ENCODE measurements around the gene PPIAL4G.

DNA sequence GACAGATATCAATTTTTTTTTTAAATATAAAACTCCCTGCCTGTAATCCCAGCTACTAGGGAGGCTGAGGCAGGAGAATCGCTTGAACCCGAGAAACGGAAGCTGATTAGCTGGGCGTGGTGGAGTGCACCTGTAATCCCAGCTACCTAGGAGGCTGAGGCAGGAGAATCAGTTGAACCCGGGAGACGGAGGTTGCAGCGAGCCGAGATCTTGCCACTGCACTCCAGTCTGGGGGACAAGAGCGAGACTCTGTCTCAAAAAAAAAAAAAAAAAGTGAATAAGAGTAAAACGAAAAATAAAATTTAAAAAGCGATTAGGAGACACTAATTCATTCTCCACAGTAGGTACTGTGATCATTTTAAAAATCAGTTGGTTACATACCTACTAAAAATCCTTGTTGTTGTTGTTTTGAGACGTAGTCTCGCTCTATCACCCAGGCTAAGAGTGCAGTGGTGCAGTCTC lies 734 bp upstream of the RBM8A start:
- RRBS: no CpG with 5 or more reads among the region's 13 CpGs

DNA sequence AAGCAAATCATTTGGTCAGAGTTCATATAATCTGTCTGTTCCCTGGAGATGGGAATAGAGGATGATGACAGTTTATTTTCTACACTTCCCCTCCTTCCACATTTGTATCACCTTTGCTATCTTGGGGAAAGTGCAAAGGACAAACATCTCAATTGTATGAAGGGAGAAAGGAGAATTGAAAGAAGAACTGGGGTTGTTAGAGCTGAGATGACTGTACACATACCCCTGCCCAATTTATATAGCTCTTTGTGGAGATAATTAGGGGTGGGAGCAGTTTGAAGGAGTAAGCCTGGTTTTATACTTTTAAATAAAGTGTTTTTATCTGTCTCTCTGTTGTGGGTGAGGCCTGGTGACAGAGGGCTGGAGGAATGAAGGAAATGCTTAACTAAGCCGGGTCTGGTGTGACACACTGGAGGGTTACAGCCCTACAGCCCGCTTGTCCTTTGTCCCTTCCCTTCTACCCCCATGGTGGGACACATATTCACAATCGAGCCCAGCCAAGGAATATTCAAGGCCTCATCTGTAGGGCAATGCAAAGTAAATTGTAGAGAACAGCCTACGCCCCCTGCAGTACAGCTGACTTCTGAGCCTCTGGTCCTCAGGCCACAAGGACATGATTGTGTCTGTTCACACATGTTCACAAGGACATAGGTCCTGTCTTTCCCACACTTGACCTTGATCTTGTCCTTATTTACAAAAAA lies 14.2 kb downstream of the POLR3GL start:
- RRBS: no CpG with 5 or more reads among the region's 4 CpGs

GRCh38 chr1:145984450-145984976 lies 11.9 kb downstream of the TXNIP start:
- RRBS: no CpG with 5 or more reads among the region's 6 CpGs

- RRBS: no CpG with 5 or more reads among the region's 5 CpGs
Measured at GRCh38 chr1:145995562-145995947, 824 bp downstream of the TXNIP start.

DNA sequence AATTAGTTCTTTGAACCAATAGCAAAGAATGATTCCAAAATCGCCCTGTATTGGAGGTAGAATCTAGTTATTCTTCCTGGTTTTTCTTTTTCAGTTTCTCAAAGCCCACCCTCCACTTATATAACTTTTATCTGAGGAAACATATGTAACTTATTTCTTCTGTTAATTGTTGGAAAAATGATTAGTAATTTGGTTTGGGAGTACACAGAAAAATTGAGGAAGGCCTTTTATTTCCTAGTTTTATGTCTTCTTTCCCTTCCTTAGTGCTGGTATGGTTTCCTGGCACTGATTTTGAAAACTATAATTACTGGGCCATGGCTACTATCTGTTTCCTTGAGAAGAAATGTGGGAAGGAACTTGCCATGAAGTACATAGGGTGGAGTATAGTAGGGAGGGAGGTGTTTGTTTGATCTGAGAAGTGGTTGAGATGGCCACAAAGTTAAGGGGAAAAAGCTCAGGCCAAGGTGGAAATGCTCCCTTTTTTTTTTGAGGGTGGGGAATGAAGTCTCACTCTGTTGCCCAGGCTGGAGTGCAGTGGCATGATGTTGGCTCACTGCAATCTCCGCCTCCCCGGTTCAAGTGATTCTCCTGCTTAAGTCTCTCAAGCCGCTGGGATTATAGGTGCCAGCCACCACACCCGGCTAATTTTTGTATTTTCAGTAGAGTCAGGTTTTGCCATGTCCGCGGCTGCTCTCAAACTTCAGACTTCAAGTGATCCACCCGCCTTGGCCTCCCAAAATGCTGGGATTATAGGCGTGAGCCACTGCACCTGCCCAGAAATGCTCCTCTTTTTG lies 11.4 kb downstream of the HJV start:
- RRBS: no CpG with 5 or more reads among the region's 9 CpGs

GRCh38 chr1:146987607-146988251 lies 49.6 kb downstream of the NBPF12 start:
- RRBS: no CpG with 5 or more reads among the region's 5 CpGs

GRCh38 chr1:147084347-147085183 lies 87.7 kb downstream of the PRKAB2 start:
- RRBS: no CpG with 5 or more reads among the region's 51 CpGs

DNA sequence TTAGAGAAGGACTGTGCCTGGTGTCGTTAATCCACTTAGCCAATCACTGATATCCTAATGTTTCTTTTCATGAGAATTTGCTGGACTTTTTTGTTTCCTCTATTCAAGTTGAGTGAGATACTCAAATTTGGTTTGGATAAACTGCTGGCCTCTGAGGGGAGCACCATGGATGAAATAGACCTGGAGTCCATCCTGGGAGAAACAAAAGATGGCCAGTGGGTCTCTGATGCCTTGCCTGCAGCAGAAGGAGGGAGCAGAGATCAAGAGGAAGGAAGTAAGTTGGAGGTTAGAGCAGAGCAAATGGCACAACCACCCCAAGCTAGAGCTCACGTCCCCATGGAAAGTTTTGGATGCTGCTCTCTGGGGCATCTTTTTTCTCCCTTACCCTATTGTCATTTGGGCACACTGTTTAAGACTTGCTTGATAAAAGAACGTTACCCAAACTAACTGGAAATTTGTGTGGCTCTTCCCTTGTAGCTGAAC lies 37.5 kb downstream of the CHD1L start:
- RRBS: no CpG with 5 or more reads among the region's 3 CpGs

- RRBS: no CpG with 5 or more reads among the region's 3 CpGs
Measured at GRCh38 chr1:147509988-147510413, 31.3 kb upstream of the BCL9 start.

GRCh38 chr1:147758784-147759346 lies 1.5 kb downstream of the GJA5 start:
- RRBS: no CpG with 5 or more reads among the region's 19 CpGs

DNA sequence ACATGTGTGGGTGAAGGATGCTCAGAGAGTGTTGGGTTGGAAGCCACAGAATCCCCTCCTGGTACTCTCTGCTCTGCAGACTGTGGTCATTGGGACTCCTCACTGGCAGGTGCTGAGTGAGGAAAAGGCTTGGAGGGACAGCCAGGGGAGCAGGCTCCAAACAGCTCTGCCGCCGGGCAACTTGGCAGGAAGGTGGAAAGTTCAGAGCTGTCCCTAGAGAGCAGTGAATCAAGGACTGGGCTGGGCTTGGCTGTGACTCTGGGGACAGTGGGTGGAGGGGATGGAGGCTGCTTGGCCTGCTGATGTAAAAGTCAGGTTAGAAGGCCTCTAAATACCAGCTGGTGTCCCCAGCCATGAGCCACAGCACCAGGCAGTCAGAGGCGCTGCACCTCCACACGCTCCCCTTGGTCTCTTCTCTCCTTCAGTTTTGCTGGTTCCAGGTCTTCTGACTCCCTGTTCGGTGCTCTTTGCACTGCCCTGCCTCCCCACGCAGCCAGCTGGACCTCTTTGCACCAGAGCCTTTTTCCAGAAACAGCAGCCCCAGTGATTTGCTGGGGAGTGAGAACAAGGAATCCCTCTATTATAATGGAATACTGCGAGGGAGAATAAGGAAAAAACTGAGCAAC lies 11.4 kb upstream of the GJA5 start:
- RRBS: no CpG with 5 or more reads among the region's 7 CpGs

GRCh38 chr1:148125707-148126137 lies 26.4 kb downstream of the NBPF11 start:
- RRBS: no CpG with 5 or more reads among the region's 5 CpGs

- RRBS: 5% methylated on average over 3 of the region's 68 CpGs
Measured at GRCh38 chr1:148245921-148247020, 94.2 kb upstream of the NBPF11 start.

DNA sequence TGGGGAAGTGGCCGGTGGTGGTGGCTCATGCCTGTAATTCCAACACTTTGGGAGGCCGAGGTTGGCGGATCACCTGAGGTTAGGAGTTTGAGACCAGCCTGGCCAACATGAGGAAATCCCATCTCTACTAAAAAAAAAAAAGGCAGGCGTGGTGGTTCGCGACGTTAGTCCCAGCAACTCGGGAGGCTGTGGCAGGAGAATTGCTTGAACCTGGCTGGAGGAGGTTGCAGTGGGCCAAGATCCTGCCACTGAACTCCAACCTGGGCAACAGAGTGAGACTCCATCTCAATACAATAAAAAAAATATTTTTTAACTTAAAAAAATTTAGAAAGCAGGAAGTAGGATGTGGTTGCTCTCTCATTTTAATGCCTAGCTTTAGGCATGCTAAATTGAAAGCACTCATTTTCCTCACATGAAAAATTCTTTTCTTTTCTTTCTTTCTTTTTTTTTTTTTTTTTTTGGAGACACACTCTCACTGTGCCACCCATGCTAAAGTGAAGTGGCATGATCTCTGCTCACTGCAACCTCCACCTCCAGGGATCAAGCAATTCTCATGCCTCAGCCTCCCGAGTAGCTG lies 109.6 kb downstream of the PPIAL4G start:
- RRBS: no CpG with 5 or more reads among the region's 9 CpGs

DNA sequence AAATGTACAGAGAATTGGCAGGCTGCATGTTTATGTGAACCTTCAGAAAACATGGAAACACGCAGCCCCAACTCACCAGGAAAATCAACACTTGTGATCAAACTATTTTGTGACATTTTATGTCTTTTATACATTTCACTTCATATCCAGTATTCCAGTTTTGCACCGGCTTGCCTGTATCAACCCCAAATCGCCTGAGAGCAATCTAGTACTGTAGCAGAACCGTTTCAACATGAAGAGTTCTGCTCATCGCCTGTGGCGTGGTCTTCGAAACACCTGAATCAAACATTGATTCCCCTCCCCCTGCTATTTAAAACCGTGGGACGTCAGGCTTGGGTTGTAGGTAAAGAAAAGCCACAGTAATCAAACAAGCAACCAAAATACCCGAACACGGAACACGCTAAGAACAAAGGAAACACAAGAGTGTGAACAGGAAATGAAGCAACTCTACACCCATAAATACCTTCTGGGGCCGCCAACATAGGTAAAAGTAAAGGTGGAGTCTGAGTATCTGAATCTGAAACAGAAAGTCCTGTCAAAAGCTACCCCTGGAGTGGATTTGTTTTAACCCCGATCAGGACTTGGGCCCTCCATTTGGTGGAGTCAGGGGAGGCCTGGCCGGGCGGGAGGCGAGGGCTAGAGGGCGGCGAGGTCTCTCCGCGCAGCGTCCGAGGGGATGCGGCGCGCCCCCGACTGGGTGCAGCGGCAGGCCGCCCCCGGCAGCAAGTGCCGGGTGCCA lies 24.8 kb downstream of the PPIAL4G start:
- RRBS: no CpG with 5 or more reads among the region's 31 CpGs

DNA sequence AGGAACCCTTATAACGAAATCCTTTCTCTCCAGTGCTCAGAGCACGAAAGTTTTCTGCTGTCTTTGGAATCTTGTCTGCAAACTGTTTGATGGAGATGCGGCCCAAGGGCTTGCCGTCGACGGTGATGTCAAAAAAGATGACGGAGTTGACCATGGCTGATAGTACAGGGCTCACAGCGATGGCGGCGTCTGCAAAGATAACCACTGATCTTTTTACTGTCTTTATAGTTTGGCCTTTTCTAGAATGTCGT lies at the start of gene PPIAL4G:
TSS of gene PPIAL4G (minus strand) at position 204 of the 251 bp plus-strand sequence.
- RRBS: no CpG with 5 or more reads among the region's 11 CpGs

DNA sequence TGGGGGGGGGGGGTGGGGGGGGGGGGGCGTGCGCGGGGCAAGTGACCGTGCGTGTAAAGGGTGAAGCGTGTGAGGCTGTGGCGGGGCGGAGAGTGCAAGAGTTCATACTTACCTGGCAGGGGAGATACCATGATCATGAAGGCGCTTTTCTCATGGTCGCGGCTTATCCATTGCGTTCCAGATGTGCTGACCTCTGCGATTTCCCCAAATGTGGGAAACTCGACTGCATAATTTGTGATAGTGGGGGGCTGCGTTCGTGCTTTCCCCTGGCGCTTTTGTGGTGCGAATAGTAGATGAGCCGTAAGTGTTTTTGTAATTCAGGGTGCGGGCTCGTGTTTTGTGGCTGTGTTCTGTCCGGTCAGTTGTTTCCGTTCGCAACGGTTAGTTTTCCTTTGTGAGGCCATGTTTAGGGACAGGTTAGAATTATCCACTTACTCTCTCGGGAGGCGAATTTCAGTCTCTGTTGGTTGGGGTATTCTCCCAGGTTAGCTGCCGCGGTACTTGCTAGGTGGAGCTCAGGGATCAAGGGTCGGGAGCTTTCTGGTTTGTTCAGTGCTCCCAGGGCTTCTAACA lies 39.5 kb upstream of the PPIAL4G start:
- RRBS: no CpG with 5 or more reads among the region's 30 CpGs

DNA sequence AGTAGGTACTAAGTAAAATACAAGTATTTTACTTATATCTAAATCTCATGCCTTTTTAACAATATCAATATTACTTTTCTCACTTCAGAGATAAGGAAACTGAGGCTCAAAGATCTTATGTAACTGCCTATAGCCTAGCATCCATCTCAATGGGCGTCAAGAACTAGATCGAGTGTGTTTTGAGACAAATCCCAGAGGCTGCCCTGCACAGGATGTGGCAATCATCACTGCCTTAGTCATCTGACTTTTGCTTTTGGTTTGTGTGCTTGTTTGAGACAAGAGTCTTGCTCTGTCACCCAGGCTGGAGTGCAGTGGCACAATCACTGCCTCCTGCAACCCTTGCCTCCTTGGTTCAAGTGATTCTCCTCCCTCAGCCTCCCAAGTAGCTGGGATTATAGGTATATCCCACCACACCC lies 57.1 kb upstream of the NBPF9 start:
- RRBS: no CpG with 5 or more reads among the region's 2 CpGs

- RRBS: no CpG with 5 or more reads among the region's 7 CpGs
Measured at GRCh38 chr1:149174679-149175157, 71.4 kb upstream of the NBPF9 start.

All from cardiac fibroblast (primary cell).